RPMI7951 (cell line): ENCODE measurements around a stretch of chr1.

DNA sequence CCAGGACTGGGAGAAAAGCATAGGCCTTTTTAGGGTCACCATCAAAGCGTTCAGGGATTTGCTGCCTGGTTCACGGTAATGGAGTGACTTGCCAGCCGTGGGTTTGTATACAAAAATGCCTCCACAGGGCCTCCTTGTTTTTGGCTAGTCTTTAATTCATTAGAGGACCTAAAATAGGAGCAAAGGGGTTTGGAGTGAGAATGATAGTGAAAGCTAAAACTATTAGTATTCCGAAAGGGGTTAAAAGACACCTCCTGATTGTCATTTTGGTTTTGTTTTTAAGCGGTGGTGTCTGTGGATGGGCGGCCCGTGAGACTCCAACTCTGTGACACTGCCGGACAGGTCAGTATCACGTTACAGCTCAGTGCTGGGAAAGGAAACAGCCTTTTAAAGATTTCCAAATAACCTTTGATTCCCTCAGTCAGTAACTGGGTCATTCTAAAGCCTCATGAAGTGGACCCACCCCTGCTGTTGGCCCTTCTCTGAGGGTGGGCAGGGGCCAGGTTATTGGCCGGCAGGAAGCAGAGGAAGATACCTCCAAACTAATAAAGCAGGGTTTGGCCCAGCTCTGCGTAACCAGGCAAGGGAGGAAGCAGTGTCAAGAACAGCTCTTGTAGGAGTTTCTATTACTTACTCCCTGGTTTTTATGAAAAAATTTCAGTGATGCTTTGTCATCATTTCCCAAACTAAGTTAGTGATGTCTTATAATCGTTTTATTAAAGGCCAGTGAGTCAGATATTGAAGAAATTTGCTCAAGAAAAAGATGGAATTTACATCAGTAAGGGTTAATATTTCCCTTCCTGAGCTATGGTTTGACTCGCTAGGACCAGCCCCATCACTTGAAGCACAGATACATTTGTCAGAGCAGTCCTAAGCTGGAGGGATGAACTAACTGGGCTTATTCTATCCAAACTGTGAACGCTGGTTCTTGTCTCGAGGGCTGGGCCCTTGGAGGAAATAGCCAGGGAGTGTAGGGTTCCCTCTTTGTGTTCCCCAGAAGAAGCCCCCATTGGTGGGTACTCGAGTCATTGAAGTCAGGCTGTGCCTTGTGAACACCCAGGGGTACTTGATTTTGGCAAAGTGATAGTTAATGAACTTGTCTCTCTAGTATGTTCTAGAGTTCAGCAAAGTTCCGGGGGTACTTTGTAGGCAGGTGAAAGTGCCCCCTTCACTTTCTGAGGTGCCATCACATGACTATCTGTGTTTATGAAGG, 2.5 kb downstream of the RHOU start:
- RAMPAGE, long total RNA: no peak

GRCh38 chr1:228933753-228934280, 198.5 kb downstream of the RHOU start:
- RAMPAGE, long total RNA: no peak

DNA sequence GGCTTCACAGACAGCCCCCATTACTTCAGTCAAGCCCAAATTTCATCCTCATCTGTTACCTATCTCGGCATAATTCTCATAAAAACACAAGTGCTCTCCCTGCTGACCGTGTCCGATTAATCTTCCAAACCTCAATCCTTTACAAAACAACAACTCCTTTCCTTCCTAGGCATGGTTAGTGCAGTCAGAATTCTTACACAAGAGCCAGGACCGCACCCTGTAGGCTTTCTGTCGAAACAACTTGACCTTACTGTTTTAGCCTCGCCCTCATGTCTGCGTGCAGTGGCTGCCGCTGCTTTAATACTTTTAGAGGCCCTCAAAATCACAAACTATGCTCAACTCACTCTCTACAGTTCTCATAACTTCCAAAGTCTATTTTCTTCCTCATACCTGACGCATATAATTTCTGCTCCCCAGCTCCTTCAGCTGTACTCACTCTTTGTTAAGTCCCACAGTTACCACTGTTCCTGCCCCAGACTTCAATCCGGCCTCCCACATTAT, 214.4 kb downstream of the RHOU start:
- RAMPAGE, long total RNA: no peak

GRCh38 chr1:229059666-229060051, 211.3 kb upstream of the RAB4A start:
- RAMPAGE, long total RNA: no peak

DNA sequence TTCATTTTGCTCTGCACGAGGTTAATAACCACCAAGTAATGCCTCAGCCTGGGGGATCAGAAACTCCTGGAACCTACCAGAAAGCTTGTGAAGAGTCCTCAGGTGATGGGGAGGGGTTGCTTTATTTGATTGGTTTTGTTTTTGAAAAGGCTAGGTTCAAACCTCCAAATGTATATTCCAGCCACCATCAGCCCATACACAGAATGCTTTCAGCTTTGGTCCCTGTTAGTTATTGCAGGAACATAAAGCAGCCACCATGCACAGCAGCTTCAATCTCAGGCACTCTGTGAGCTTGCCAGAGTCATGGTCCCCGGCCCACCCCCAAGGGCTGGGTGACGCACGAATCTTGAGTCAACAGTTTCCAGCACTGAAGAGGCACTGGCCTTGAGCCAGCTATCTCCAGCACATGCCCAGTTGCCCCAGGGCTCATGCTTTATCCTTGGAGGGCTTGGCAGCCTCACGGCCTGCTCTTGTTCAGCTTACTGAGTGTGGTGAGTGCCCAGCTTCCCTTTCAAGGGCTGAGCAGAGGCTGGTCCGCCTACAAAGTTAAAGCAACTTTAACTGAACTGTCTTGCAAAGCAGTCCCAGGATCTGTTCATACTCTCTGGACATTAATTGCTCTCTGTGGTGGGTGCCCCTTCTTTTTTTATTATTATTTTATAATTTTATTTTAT, 200.8 kb upstream of the RAB4A start:
- RAMPAGE, long total RNA: no peak

DNA sequence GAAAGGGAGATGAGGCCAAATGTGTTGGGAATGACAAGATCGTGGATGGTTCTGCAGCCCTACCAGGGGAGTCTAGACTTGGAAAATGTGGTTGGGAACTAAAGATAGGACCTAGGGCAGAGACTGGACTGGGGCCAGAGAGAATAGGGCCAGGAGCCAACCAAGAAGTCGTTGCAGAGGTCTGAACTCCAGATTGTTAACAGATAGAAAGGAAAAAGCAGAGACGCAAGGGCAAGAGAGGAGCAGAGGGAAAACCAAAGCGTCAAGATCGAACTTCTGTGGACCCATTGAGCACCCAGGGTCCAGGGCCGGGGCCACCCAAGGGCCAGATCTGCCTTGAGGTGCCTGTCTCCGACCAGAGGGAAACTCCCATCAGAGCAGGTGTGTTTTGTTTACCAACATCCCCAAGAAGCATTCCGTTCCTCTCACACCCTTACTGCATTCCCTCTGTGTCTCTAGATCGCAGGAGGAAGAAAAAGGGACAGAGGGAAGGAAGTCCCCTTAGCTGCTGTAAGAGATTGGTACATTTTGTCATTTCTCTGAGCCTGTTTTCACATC, 106.1 kb upstream of the RAB4A start:
- RAMPAGE, long total RNA: no peak

DNA sequence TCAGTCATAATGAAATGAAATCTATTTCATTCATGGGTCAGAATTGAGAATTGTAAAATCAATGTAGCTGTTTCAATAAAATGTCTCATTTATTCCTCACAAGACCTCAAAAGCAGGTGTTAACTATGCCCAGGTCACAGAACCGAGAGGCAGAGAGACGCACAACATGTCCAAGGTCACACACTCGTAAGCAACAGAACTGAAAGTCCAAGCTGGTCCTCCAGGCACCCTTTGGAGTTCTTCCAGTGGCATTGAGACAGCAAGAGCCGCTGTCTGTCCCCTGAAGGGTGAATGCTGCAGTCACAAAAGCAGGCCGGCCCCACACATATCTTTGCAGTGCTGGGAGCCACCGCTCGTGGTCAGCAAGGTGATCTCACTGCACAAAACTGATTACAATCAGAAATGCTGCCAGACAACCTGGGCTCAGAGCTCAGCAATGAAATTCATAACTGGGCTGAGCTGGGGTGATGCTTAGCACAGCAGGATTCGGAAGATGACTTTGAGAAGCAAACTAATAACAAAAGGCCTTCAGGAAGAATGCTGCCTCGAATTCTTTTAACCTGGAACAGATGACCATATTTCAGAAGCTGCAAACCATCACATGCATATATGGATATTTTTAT, 47.4 kb upstream of the RAB4A start:
- RAMPAGE, long total RNA: no peak

- RAMPAGE, long total RNA: no peak
Measured at GRCh38 chr1:229225153-229225747, 45.7 kb upstream of the RAB4A start.

DNA sequence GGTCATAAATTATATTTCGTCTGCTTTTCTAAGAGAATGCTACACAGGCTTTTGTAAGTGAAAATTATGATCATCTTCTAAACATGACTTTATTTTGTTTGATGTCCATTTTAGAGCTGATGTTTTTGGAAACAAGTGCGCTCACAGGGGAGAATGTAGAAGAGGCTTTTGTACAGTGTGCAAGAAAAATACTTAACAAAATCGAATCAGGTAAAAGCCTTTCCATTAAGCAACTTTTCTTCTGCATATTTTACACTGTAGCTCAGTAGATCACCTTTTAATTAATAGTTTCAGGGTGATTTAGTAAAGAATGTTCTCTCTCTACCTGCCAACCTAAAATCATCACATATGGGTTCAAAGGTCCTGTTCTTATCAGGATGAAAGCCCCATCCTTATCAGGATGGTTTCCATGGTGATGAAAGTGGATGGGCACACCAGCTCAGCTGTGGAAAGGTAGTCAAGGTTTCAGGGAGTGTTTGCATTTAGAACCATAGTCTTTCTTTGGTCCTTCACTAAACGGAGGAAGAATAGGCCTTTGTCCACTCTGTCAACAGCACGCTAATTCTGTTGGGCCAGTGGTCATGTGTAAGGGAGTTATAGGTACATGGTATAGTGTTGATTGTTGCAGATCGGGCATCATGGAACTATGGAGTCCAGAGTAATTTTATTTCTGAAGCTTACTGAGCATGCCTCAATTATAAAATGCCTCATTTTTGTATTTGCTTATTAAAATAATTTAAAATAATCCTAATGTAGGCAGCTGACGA, 28.1 kb downstream of the RAB4A start:
- RAMPAGE, long total RNA: no peak

DNA sequence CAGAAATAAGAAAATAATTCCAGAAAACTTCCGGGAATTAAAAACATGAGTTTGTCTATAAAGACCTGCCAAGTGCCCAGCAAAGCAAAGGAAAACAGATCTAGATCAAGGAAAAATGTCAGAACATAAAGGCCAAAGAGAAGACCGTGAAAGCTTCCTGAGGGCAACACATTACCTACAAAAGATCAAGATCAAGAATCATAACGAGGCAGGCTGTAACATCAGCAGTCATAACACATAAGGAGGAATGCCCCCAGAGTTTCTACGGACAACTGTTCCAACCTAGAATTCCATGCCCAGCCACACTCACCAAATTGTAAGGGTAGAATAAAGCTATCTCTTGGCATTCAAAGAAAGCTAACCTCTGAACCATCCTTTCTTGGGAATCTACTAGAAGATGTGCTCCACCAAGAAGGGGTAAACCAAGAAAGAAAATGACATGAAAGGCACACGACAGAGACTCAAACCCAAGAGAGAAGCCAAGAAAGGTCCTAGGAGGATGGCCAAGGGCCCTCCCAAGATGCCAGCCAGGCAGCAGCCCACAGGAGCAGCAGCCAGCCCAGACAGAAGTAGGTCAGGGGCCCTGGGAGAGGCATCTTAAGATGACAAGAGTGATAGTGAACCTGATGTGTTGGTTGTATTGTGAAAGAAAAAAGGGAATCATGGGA, 3.6 kb downstream of the CCSAP start:
- RAMPAGE, long total RNA: no peak

- RAMPAGE, long total RNA: no peak
Measured at GRCh38 chr1:230119124-230119565, 52.1 kb downstream of the GALNT2 start.

- RAMPAGE, long total RNA: no peak
Measured at GRCh38 chr1:230176627-230177470, 109.8 kb downstream of the GALNT2 start.

- RAMPAGE, long total RNA: no peak
Measured at GRCh38 chr1:230190773-230191556, 123.9 kb downstream of the GALNT2 start.

DNA sequence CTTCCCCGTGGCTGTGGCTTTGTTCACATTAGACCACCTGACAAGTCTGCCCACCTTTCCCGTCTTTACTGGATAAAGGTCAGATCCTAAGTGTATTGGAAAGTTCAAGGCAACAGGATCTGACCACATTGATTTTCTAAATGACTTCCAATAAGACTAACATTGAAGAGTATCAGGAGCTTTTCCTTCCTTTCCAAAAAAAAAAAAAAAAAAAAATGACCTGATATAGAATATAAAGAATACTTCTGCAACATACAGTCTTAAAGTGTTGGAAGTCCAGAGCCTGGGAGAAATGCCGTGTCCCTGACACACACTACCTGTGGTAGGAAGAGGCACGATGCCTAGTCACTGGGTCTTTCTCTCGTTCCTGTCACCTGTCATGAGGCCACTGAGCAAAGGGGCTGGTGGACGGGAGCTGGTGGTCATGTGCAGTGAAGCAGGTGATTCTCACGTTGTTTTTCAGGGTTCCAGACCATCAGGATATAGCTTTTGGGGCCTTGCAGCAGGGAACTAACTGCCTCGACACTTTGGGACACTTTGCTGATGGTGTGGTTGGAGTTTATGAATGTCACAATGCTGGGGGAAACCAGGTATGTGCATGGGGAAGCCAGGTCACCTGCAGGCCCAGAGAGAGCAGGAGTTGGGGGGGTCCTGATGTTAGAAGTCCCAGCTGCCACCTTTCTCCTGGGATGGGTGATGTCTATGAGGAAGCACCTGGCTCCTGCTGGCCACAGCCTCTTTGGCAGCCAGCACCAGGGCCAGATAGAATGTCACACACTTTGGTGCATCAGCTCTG, 161.2 kb downstream of the PGBD5 start:
- RAMPAGE, long total RNA: no peak

GRCh38 chr1:230300813-230301228, 125.3 kb downstream of the PGBD5 start:
- RAMPAGE, long total RNA: no peak

DNA sequence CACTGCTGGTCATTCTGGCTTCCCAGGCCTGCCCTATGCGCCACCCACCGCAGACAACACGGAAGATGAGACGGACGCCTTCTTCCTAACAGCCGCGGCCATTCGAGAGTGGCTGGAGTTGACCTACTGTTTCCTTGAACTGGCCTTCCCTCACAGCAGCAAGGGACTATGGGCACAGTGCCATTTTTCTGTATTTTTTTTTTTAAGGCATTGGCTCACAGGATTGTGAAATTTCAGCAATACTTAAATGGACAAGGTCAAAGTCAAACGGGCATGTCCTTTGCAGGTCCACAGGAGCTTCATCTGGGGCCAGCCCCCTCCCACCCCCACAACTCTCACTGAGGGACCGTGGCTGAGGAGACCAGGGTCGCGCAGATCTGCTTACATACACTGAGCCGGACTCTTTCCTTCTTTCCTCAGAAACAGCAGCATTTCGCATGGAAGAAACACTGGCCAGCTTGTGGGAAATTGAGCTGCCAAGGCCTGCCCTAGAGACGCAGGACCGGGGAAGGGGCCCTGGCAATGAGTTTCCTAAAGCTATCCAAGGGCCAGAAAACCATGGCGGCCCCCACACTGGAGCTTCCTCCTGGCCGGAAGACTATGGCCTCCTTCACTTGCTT, 99.0 kb downstream of the PGBD5 start:
- RAMPAGE, long total RNA: no peak

DNA sequence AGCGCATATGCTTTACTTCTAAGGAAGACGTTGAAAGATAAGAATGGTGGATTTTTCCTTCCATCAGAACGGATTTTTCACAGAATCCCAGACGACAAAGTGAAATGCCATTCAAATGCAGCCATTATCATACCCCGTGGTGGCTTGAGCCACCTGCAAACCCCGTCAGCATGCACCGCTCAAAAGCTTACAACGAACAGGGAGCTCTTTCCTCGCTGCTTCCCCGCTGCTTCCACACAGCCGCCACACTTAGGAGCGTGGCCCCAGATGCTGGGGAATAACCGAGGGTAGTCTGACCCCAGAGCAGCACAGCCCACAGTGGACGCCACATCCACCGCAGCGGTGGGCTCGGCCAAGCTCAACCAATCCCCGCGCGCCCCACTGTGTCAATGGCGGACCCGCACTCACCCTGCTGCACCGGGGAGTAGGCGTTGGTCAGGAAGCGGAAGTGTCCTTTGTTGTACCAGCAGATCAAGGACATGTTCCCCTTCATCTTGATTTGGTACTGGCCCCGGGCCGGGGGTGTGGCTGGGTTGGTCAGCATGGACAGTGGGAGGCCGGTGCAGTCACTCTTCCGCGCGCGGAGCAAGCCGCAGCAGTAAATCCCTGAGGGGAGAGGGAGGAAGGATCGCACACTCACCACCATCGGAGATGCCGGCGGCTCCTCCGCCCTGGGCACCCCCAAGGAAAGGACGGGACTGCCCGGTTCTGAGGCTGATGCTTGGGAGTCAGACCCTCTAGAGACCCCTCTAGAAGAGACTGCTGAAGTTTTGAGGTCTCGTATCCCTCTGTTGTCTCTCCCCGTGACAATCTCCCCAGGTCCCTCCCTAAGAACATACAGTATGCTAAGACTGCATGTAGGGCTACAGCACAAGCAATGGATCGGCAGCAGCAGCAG, 93.4 kb downstream of the PGBD5 start:
- RAMPAGE, long total RNA: no peak

DNA sequence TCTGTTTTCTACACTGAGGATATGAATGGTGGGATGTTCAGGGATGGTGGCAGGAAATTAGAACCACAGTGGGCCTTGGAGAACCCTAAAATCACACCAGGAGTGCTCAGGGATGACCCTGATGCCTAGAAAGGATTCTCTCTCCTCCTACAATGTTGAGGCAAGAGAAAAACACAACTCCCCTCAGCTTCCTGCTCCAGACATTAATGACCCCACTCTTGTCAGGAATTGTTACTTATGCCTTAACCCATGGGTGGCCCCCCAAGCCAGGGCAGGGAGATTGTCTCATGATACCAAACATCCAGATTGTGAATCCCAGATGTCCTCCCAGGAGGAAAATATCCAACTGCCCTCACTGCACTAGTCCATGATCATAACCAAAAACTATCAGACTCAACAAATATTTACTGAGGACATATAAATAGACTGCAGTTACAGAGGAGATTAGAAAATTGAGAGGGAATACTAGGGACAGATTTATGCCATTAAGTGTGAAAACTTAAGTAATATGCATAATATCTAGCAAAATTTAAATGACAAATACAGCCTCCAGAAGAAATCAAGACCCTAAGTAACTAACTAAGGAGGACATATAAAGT, 13.2 kb upstream of the AGT start:
- RAMPAGE, long total RNA: no peak

DNA sequence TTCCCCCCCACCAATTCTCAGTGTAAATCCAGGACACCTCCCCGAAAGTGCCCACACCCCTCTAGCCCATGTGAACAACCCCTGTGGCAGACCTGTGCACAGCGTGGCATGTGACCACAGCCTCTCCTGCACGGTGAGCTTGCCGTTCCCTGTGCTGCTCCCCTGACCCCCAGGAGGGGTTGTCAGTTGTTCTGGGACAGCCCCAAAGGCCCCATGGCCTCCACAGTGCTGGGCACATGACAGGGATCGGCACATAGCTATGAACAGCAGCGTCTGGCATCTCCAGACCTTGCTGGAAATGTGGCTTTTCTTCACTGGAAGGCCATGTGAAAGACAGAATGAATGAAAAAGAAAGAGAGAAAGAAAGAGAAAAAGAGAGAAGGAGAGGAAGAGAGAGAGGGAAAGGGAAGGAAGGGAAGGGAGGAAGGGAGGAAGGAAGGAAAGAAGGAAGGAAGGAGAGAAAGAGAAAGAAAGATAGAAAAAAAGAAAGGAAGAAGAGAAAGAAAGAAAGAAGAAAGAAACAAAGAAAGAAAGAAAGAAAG, 3.9 kb downstream of the CAPN9 start:
- RAMPAGE, long total RNA: no peak

DNA sequence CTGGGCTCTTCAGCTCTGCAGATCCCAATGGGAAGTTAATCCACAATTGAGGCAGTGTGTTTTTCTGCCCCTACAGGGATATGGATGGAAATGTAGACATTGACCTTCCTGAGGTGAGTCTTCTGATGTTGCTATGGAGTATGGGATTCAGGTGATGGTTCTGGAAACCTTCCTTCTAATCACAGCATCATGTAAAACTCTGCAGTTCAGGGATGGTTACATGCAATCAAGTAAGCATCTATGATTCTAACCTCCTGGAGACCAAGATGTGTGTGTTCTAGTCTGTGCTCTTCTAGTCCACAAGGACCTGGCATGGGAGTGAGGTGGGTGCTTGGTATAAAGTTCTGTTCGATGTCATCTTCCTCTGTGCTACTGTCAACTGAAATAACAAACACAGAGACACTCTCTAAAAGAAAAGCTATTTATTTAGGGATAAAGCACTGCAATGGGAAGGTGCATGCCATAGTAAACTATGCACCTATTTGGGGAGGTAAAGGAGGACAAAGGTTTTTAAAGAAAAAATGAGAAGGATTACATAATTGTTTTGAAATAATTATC, 38.8 kb downstream of the CAPN9 start:
- RAMPAGE, long total RNA: no peak